Hair follicle dermal papilla cell (primary cell): Measurements from ENCODE around the genes R3HDM2 and METTL1.

DNA sequence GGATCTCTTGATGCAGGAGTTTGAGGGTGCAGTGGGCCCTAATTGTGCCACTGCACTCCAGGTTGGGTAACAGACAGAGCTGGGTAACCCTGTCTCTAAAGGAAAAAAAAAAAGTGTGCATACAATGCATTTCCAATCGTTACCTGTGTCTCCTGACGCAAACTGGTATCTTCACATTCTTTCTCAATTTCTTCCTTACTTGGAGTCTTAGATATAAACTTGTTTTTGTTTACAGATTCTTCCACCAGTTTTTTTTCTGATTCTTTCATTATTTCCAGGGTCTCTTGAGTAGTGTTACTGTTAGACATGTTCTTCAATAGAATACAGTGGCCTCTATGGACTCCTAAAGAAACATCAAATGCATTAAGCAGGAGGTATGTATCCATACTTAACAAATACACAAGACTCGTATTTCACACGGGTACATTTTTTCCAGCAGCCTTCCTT lies 59.2 kb upstream of the STAC3 start:
- CAGE, long polyA plus RNA: no peak

DNA sequence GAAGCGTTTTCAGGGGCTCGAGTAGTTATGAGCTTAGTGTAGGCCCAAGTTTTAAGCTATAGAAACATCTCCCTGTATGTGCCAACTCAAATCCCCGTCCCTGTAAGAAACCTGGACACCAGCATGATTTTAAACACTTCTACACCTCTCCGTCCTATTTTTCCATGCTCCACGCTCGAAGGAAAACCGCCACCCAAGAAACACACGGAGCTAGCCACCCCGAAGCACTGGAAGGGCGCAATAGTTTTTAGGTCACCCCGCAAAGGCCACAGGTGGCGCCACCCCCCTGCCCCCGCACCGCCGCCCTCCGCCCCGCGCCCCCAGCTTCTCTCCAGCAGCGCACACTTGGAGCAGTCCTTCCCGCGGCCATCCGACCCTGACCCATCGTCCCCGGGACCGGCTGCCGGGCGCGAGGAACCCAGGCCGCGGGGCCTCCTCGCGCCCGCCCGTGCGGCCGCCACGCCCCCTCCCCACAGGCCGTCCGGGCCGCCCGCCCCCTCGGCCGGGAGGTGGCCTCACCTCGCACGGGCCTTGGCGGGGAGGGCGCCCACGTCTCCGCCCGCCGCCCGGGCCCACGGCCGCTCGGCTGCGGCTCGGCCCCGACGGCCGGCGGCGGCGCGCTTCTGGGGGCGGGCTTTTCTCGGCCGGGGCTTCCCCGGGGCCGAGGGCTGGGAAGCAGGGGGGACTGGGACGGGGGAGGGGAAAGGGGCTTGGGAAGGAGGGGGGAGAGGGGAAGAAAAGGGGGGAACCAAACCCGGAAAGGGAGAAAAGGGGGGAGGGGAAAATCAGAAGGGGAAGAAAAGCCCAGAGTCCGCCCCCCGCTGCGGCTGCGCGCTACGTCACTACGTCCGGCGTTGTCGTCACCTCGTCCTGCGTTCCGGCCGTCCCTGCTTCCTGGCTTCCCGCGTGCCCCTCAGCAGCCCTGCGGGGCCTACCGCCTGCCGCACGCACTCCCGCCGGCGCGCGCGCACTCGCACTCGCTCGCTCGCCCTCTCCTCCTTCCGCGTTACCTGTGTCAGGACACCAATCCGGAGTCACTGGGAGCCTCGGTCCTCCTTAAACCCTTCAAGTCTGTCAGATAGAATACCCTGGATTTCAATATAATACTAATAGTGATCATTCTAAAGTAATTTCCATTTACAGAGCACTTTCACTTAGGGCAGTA lies at the start of gene R3HDM2:
Gene R3HDM2, minus strand, starts transcription at position 843 of the 1,165 bp plus-strand sequence.
- CAGE, long polyA plus RNA: no peak

DNA sequence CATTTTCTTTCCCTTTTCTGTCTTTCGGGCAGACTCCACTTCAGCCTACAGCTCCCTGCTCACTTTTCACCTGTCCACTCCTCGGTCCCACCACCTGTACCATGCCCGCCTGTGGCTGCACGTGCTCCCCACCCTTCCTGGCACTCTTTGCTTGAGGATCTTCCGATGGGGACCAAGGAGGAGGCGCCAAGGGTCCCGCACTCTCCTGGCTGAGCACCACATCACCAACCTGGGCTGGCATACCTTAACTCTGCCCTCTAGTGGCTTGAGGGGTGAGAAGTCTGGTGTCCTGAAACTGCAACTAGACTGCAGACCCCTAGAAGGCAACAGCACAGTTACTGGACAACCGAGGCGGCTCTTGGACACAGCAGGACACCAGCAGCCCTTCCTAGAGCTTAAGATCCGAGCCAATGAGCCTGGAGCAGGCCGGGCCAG lies 972 bp downstream of the INHBE start:
- CAGE, long polyA plus RNA: no peak

- CAGE, long polyA plus RNA: no peak
Observed at GRCh38 chr12:57497310-57497714, 9.4 kb downstream of the MARS1 start.

DNA sequence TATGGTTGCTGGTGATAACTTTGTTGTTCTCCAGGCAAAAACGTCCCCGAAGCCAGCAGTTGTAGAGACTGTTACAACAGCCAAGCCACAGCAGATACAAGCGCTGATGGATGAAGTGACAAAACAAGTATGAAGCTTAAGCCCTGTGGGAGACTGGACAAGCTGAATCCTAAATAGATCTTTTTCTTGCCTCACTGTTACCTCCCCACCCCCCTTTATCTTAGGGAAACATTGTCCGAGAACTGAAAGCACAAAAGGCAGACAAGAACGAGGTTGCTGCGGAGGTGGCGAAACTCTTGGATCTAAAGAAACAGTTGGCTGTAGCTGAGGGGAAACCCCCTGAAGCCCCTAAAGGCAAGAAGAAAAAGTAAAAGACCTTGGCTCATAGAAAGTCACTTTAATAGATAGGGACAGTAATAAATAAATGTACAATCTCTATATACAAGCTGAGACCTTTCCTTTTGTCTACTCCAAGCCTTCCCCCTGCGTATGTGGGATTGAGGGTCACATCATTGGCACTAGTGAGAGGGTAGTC lies 4.0 kb downstream of the DDIT3 start:
- CAGE, long polyA plus RNA: no peak

DNA sequence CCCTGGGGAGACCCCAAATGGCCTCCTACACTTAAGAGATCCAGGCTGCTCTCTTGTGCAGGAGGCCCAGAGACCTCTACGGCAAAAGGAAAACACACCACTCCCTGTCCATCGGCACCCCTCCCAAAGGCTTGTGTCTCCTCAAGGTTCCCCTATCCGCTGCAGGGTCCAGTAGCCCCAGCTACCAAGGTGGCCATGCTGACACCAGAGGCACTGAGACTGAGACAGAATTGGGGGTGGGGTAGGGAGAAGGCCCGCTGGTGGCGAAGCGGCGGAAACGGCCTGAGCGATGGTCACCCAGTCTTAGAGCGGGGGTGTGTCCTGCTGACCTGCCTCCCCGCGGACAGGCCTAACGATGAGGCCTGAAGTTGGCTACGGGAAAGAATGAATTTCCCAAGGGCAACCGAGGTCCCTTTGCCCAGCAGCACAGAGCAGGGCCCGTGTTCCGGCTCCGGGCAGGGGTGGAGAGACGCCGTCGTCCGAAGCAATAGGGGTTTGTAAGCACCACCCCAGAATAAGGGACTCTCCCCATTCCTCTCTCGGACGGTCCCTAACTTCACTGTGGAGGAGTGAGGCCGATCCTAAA lies 451 bp downstream of the DDIT3 start:
- CAGE, long polyA plus RNA: no peak

GRCh38 chr12:57528170-57529162 lies 5.8 kb downstream of the MBD6 start:
- CAGE, long polyA plus RNA: no peak

DNA sequence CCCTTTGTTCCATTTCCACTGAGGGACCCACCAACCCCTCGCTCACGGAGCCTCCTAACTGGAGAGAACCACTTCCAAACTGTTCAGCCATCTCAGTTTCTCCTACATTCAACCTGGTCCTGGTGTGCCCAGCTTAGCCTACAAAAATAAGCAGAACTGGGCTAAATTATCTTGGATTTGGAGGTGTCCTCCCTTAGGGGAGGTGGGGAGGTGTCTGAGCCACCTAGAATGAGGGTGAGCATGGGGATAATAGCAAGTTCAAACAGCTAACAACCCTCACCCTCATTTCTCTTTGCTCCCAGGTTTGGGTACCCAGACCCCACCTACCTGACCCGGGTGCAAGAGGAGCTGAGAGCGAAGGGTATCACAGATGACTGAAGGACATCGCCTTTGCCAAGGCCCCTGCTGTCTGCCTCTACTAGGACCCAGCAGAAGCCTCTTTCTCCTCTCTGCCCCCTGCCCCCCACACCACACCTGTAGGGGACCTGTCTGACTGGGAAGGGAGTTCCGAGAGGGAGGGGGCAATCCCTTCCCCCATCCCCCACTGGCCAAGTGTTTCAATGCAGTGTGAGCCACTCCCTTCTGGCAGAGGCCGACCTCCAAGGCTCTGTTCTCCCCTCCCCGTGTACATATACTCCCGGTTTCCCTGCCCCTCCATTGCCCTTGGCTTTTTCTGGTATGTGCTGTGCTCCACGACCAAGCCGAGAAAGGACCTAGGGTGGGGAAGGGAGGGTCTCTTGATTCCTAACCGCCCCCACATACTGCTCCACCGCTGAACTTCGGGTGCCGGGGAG lies 2.3 kb upstream of the ARHGEF25 start:
- CAGE, long polyA plus RNA: no peak

DNA sequence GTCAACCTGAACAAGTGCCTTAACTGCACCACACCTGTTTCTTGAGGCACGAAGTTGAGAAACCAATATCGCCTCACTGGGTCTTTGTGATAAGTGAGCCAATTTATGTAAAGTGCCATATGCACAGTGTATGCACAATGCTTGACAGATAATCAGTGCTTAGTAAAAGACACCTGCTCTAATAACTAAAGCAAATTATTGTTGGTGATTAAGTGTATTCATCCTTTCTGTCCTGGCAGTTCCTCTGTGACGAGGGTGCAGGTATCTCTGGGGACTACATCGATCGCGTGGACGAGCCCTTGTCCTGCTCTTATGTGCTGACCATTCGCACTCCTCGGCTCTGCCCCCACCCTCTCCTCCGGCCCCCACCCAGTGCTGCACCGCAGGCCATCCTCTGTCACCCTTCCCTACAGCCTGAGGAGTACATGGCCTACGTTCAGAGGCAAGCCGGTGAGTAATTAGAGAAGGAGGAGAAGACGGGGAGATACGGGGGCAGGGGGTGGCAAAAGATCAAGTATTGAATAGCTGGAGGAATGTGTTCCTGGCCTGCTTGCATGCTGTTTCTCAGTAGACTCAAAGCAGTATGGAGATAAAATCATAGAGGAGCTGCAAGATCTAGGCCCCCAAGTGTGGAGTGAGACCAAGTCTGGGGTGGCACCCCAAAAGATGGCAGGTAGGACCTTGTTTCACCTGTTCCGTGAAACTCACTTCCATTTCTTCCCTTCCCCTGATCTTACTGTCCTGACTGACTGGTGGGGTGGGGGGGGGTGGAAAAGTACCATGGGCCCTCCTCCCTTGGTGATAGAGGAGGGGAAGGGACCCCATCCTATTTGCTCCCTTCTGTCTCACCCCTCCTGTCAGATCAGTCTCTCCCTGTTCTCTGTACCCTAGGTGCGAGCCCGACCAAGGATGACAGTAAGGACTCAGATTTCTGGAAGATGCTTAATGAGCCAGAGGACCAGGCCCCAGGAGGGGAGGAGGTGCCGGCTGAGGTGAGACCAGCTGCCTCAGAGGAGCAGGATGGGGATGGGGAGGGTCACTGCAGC lies 21.9 kb downstream of the OS9 start:
- CAGE, long polyA plus RNA: no peak

DNA sequence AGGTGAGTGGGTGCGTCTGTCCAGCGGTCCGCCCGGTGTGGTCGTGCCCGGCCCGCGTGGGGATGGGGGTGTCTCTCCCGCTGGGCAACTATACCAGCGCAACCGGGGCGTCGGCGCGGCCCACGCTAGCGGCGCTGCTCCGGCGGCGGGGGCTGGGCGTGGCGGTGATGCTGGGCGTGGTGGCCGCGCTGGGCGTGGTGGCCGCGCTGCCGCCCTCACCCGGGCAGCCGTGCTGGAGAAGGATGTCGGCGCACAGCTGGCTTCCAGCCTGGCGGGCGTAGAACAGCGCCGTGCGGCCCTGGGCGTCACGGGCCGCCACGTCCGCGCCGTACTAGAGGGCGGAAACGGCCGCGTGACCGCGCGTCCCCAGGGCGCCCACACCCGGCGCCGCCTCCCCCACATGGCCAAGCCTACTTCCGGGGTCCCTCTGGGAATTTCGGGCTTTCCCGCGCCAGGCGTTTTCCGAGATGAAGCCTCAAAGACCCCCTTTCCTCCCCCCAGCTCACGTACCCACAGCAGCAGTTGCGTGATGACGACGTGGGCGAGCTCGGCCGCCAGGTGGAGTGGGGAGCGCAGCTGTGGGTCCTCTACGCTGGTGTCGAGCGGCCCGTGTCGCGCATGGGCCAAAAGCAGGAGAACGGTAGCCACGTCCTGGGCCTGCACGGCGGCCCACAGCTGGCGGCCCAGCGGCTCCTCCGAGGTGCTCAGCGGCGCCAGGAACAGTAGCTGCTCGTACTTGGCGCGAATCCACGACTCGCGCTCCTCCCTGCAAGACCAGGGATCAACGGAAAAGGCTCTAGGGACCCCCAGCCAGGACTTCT lies 11.9 kb downstream of the AGAP2 start:
- CAGE, long polyA plus RNA: no peak

GRCh38 chr12:57748185-57748562 lies 3.3 kb downstream of the TSPAN31 start:
- CAGE, long polyA plus RNA: no peak

GRCh38 chr12:57771971-57772353 lies at the start of gene METTL1:
Gene METTL1, minus strand, starts transcription at chr12:57772105.
- CAGE, long polyA plus RNA: no peak

DNA sequence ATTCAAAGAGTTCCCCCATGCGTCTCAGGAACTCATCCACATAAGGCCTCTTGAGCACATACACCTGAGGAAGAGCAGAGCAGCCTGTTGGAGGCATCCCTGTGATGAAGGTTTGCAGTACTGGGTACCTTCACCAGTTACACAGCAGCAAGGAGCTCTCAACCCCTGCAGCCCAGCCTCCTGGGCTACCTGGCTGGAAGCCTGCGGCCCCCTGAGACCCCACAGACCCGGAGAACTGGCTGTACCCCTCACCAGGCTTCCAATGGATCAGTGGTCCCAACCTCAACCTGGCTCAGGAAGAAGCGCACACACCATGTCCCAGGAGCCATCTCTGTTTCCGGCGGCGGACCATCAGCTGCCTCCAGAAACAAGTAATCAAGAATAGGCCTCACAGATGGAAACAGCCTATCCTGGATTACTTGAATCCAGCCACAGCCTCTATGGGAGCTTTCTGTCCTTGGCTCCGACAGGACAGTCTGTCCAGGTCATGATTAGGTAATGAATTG lies 5.8 kb upstream of the AVIL start:
- CAGE, long polyA plus RNA: no peak

- CAGE, long polyA plus RNA: no peak
Observed at GRCh38 chr12:57829152-57829772, 10.7 kb upstream of the AVIL start.

DNA sequence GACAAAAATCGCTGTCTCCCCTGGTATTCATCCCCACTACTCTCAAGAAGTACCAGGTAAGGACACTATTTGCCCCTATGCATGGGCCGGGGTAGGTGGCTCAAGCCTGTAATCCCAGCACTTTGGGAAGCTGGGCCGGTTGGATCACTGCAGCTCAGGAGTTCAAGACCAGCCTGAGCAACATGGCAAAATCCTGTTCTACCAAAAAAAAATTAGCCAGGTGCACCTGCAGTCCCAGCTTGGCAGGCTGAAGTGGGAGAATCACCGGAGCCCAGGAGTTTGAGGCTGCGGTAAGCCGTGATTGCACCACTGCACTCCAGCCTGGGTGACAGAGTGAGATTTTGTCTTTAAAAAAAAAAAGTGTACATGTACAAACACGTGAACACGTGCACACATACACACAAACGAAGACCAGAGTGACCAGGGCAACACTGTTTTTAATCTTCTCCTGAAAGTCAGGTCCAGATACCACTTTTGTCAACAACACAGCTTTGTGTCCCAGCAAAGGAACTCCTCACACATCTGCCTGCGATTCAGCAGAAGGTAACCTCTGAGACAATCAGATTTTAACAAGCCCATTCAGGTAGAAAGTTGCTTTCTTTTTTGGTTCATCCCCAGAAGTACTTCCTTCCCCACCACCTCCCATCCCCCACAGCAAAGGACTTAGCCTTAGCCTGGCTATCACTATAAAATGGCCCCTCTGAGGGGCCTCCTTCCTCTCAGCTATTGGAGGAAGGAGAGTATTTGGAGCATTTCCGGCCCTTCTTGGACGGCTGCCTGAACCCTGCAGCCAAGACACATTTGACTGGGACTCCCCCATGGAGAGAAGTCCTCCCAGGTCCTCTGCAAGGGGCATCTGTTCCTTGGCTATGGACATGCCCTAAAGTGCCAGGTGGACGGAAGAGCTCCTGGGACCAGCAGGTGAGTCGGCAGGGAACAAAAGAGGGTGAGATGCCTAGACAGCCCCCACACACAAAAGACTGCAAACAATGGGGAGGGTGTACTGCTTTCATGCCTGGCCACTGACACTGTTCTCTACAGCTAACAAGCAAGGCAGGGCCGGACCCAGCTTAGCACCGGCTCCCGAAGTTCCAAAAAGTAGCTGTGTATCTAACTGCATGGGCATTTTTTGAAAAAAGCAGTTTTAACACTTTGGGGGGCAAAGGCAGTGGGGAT lies 9.8 kb downstream of the CTDSP2 start:
- CAGE, long polyA plus RNA: no peak

DNA sequence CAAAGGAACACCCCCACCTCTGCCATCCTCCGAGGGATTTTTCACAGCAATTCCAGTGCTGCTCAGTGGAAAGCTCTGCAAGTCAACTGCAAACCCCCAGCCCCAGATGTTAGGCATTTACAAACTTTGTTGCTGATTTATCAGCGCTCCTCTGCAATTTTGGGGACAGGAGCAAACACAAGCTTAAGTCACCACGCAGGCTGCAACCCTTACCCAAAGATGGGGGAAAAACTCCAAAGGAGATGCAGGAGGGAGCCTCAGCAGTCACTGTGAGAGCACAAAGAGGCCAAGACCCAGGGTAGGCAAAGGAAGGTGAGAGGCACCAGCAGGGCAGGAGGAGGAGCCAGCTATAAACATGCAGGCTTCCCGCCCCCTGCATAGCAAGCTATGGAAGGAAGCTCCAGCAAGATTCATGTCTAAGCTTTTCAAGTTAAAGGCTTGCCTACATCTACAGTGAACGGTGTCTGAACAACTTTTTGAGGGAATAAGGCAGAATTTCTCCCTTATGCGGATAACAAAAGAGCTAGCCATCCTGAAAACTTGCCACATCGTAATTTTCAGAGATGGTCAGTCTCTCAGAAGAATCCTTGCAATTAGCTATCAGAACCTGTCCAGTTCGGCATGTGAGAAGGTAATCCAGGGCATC lies 4.0 kb downstream of the CTDSP2 start:
- CAGE, long polyA plus RNA: no peak

GRCh38 chr12:57864881-57865872 lies 18.6 kb upstream of the CTDSP2 start:
- CAGE, long polyA plus RNA: no peak

DNA sequence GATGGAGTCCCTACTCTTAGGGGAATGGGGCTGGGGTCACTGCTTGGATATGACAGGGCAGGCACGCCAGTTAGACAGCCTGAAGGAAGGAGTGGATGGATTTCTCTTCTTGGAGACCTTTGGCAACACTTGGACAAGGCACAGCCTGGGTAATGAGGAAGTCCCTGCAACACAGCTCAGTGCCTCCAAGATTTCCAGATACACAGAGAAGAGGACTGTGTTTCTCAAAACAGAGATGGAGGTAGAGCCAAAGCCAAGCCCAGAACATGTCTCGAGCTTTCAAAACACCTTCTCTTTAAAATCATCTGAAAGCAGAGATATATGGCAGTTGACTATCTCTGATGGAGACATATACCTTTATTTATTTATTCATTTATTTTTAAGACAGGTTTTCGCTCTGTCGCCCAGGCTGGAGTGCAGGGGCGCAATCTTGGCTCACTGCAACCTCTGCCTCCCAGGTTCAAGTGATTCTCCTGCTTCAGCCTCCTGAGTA lies 46.2 kb upstream of the CTDSP2 start:
- CAGE, long polyA plus RNA: no peak

DNA sequence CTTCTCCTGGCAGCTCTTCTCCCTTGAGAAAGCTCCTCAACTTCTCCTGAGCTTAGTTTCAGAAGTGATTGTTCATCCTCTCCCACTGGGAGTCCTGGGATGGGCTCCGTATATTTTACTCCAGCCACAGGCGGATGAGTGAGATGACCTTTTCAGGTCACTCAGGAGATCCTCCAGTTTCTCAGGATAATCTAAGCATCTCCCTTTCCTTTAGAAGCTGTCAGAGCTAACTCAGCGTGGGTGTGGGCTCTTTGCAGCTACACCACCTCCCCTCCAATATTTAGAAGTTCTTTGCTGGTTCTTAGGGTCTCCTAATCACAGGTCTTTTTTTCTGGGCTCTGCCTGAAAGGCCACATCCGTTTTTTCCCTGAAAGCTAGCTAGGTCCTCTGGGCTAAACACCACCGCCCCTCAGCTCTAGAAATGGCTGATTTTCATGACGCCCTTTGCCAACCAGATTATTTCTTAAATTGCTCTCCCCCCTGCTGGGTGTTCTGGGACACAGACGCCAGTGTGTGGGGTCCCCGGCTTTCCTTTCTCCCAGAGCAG lies 45.4 kb upstream of the ATP23 start:
- CAGE, long polyA plus RNA: no peak

GRCh38 chr12:57898916-57899840 lies 42.2 kb upstream of the ATP23 start:
- CAGE, long polyA plus RNA: no peak